Brain (tissue), 1 donor: ENCODE measurements around a stretch of chr14.

DNA sequence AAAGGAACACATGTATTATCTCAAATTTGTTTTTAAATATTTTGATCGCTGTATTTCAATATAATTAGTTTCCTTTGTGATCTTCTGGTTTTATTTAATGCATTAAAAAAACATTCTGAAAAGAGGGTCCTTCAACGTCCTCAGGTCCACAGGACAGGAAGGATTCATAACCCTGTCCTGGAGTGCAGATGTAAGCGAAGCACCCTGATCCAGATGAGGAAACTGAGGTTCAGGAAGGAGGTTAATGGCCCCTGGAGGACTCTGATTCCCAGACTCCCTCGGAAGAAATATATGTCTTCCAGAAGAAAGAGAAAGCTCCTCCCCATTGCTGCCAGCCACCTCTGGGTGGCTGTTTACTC, 44.0 kb upstream of the BCL11B start:
- RRBS: no CpG with 5 or more reads among the region's 4 CpGs

GRCh38 chr14:99412591-99413117, 68.0 kb downstream of the SETD3 start:
- RRBS: no CpG with 5 or more reads among the region's 10 CpGs

GRCh38 chr14:99479101-99479608, 1.5 kb downstream of the SETD3 start:
- RRBS: no CpG with 5 or more reads among the region's 8 CpGs

GRCh38 chr14:99560992-99561280, 43.1 kb downstream of the CCDC85C start:
- RRBS: no CpG with 5 or more reads among the region's 6 CpGs

DNA sequence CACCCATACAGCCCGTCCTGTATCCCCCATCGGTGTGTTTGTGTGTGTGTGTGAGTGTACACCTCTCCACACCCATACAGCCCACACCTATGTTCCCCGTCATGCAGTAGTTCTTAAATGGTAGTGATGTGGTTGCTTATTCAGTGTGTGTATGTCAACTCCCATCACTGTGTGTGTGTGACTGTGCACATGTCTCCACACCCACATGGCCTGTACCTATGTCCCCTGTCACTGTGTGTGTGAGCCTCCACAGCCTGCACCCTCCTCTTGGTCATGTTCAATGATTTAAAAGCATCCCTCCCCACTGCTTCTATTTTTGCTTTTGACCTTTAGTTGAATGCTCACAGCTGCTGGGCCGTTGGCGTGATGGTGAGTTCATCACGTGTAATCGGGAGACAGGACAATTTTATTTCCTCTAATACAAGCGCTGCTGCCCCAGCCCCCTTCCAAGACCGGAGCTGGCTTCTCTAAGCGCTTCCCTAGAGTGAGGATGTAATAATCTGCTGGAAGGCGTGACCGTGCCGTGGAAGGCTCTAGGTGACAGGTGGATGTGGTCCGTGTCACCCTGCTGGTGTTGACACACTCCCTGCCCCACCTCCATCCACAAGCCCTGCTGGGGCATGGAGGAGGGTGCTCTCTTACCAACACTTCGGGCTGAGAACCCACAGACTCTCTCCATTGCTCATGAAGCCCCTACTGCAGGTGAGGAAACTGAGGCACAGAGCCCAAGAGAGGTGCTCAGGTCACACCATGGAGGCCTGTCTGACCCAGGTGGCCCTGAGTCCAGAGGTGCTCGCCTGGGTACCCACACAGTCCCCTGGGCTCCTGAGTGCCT, 25.4 kb downstream of the CCDC85C start:
- RRBS: no CpG with 5 or more reads among the region's 16 CpGs

DNA sequence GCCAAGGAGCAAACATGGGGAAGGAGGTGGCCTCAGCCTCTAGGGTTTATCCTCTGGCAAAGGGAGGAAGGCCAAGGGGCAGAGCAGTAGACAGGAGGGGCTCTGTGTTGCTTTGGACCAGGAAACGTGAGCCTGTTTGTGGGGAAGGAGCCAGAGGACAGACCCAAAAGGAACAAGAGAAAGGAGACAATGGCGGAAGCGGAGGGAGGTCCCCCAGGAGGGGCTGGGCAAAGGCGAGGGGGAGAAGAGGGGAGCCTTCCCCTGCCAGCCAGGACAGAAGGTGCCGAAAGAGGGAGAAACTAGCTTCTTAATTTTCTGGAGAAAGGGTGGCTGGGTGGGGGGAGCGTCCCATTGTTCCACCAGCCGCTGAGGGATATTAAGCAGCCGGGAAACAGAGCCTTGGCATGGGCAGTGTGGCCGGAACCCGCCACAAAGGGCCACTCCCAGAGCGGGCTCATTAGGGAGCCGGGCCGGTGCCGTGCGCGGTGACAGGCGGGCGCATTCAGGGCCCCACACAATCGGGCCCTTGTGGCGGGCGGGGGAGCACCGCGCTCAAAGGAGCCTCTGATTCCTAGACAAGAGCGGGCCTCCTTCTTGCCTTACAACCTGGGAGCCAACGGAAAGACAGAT, 11.2 kb downstream of the CCDC85C start:
- RRBS: 6% methylated on average over 4 of the region's 25 CpGs

DNA sequence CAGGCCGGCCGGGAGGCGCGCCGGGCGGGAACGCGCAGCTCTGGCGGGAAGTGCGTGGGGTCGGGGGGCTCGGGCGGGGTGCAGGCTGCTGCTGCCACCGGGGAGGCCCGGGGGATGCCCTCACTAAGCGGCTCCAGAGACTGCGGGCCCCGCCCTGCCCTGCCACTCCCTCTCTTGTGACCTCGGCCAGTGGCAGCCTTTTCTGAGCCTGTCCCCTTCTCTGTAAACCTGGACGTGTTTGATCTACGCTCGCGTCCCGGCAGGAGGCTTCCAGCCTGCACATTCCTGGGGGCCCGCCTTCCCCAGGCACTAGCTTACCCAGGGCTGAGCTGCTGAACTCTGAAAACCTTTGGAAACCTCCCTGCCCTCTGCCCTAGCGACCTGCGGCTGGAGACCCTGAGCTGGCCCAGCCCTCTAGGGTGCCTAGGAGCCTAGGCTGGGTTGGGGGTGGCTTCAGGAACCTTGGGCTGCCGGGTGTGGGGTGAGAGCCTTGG, 46.4 kb downstream of the CYP46A1 start:
- RRBS: 2% methylated on average over 9 of the region's 28 CpGs

- RRBS: no CpG with 5 or more reads among the region's 8 CpGs
Measured at GRCh38 chr14:100069129-100069663, 4.0 kb downstream of the EVL start.

DNA sequence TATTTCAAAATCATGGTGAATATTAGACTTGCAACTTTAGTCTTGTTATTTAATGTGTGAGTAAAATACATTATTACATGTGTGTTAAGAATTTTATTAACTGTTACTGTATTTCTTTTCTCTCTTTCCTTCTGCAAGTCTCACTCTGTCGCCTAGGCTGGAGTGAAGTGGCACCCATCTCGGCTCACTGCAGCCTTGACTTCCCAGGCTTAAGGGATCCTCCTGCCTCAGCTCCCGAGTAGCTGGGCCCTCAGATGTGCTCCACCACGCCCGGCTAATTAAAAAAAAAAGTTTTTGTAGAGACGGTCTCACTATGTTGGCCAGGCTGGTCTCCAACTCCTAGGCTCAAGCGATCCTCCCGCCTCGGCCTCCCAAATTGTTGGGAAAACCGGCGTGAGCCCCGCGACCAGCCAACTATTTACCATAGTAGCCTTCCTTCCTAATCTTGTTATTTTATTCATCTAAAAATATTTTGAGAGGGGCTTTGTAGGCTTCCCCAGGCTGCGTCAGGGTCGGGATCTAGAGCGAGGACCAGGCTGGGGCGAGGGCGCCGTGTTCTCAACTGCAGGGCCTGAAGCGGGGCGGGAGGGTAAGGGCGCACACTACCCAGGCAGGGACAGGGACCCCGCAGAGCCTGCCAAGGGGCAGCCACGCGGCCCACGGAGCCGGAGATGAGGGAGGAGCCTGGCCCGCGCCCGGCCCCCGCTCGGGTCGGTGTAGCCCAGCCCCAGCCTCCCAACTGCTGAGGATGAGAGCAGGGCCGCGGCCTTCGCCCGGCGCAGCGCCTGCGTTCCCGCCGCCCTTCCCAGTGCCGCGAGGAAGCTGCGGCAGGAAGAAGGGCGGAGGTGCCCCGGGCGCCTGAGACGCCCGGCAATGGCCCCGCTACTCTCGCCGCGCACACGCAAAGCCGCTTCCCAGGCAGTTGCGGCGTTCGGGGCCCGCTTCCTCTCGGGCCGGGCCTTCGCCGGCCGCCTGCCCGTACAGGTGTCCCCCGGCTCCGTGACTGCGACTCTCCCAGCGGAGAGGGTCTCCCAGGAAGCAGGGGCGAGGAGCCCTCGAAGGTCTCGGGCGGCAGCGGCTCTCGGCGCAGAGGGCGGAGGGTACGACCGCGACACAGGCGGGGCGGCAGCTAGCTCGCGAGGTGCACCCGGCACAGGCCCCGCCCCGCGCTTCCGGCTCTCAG, 25.1 kb upstream of the YY1 start:
- RRBS: 3% methylated on average over 29 of the region's 90 CpGs

DNA sequence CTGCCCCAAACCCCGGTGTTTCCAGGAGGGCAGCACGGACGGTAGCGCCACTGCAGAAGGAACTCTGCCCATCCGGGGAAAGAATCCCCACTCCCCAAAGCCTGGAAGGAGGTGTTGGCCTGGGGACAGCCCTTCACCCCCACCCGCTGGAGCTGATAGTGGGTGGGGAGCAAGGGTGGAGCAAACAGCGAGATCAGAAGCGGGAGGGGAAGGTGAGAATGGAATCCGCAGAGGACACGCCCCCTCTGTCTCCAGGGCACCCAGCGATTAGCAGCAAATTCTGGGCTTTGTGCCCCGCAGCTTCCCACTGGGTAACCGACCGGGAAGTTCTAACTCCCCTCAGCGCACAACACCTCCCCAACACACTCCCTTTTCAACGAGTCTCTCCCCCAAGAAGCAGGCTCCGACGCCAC, 1.4 kb downstream of the SLC25A29 start:
- RRBS: 36% methylated on average over 5 of the region's 18 CpGs

DNA sequence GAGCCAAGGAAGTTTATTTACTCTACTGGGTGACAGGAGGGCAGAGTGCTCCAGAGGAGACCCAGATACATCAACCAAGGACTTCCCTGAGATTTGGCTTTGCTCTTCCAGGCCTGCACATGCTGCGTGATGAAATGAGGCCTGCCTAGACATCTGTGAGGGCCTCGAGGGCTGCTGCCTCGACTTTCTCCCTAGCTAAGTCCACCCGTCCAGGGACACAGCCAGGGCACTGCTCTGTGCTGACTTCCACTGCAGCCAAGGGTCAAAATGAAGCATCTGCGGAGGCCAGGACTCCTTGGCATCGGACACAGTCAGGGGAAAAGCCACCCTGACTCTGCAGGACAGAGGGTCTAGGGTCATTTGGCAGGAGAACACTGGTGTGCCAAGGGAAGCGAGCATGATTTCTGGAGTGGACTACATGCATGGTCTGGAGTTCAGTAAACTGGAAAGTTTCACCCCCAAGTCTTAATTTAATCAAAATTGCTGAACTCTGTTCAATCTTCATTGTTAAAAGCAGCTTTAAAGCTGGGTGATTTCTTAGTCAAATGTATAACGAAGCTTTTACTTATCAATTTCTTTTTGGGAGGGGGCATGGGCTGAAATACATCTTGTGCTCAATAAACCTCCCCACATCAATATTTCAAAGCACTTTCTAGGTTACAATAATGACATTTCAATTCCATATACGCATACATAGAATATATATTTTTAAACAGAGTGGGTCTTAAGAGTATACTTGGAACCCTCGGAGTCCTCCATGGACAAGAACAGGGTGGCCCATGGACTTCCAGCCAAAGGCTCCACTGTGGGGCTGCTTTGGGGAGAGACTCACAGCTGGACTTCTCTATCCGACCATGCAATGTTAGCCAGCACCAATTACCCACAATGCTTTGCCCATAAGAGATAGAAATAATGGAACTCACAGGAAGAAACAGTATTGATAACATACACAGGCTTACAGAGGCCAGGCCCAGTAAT, 10.9 kb downstream of the SLC25A47 start:
- RRBS: no CpG with 5 or more reads among the region's 11 CpGs

DNA sequence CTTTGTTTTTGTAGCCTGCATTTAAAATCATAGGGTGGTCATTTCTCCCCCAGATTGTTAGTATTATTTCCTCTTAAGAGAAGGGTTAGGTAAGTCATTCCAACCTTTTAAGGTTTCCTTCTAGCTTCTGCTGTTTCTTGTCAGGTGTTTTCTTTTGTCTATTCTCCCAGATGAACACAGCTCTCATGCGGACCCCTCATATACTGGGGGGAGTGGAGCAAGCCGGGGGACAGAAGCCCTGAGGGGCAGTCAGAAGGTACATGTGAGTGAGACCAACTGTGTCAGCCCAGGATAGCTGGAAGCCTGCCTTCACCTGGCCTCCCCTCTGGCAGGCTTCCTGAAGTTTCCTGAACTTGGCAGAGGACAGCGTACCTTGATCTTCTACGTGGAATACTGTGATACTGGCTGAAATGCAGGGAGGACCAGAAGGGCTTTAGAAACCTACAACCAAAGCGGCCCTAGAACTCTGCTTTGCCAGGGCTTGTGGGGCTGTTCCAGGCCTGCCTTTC, 13.1 kb downstream of the WDR25 start:
- RRBS: no CpG with 5 or more reads among the region's 5 CpGs

DNA sequence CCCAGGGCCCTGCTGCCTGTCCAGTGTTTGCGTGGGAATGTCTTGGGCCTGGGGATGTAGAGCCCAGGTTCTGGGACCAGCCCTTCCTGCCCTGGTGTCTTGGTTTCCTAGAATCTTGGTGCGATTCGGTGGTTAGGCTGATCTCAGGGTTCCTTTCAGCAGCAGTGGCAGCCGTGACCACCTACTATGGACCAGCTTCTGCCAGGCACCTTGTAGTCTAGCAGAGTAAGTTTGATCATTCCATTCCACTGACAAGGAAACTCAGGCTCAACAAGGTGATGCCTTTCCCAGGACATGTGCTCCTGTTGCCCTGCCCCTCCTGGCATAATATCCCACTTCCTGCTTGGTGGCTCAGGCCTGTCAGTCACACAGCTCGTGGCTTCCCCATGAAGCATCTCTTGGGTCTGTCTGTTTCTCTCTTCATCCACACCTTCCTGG, 48.3 kb downstream of the WDR25 start:
- RRBS: no CpG with 5 or more reads among the region's 5 CpGs

DNA sequence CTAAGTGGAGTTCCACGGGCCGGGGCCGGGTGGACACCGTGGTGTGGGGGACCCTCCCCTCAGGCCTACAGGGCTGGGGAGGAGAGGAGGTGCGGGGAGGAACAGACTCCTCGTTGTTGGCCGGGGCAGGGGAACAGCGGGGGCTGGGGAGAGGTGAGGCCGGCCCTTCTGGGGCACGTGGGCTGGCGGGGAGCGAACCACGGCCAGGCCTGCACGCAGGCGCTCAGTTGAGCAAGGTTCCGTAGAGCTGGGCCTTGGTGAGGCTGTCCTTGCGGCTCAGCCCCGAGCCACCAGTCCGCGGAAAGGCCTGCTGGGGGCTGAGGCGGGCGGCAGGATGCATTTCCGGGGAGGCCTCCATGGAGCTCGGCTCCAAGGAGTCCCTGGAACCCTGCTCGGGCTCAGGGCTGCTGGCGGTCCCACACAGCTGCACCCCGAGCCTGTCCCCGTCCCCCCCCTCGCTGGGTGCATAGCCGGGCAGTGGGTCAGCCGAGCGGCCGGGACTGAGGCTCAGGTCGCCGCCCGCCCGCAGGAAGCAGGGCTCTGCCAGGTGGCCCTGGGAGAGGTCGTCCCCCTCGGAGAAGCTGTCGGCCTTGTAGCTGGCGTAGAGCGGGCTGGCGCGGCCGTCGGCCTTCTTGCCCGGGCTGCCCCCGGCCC, 49.3 kb downstream of the BEGAIN start:
- RRBS: 13% methylated on average over 5 of the region's 48 CpGs

GRCh38 chr14:100669283-100670021, 57.2 kb upstream of the DLK1 start:
- RRBS: no CpG with 5 or more reads among the region's 20 CpGs

DNA sequence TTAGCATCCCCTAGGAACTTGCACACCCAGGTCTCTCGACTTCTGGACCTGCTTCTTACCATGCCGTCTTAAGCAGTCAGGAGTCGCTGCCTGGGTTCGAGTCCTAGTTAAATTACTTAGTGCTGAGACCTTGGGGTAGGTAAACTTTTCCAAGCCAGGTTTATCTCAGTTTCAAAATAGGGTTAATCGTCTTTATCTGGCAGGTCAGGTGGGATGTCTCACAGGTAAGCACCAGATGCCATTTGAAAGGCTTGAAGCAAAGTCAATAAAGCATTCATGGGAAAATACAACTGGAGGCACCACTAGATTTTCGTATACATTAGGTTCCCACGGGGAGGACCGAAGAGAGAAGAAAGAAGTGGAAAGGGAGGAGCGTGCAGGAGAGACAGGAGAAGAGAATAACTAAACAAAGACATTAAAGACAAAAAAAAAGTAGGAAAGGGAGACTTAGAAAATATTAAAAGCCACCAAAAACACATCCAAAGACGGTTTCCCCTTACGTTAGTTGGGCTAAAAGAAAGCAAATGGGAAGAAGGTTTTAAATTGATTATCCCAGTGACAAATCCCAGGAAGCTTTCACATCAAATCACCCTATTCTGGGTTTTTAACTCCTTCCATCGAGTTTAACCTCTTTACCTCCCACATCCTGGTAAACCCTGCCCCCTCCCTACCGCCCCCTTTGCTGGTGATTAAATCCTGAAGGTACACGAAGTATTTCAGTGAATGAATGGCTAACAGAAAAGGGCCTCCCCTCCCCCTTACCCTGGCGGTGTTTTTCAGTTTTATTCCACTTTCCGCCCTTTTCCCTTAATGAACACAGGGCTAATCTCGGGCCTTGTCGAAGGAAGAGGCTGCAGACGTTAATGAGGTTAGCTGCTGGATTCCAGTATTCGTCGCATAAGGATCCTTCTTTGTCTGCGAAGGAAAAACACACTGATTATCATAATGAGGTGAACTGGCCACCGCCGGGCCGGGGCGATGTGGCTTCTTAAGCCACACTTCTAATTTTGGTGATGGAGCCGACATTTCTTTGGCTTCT, 71.5 kb downstream of the RTL1 start:
- RRBS: no CpG with 5 or more reads among the region's 27 CpGs

GRCh38 chr14:100923947-100924530, 20.5 kb upstream of the RTL1 start:
- RRBS: no CpG with 5 or more reads among the region's 5 CpGs

DNA sequence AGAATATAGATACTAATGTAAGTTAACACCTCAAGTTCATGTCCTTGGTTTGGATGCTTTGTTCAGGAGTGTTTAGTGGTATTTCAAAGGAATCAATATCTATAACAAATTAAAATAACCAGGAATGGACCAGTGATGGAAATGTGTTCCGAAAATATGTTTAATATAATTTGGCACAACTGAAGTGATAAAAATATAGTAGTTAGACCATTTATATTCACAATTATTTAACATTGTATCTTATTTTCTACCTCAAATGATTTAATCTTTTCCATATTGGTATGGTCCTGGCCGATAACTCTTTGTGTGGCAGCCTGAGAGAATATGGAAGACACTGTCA, 32.3 kb upstream of the RTL1 start:
- RRBS: no CpG with 5 or more reads among the region's 2 CpGs

DNA sequence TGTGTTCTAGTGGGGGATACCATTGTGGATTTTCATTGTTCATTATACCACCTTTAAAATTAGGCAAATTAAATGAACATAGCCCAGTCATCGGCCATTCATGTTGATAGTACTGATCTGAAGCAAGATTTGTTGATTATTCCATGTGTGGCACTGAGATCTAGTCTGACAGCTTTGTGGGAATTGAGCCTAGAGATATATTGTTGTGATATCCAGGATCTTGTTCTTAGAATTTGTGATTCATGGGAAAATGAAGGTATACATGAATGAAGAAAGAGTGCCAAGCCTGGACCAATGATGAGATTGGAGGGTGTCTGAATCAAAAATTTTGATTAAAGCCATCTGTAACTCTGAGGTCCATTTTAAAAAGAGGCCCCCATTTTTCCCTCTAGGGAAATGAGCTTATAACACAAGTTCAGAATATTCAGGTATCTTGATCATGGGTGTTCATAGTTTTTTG, 39.7 kb upstream of the RTL1 start:
- RRBS: no CpG with 5 or more reads among the region's 1 CpG

DNA sequence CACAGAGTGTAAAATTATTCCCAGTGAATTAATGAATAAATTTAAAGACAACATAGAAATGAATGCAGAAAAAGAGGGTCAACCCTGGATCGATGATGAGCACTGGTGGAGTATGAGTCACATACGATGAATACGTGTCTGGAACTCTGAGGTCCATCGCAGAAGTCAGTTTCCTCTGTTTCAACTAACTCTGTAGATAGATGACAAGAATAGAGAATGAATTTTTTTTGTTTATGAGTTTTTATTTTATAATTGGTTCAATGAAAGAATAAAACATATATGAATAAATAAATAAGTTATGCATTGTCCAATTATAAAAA, 83.4 kb upstream of the RTL1 start:
- RRBS: no CpG with 5 or more reads among the region's 4 CpGs